ENCODE data around the genes DZIP3, TRAT1, GUCA1C and TMPRSS7.

DNA sequence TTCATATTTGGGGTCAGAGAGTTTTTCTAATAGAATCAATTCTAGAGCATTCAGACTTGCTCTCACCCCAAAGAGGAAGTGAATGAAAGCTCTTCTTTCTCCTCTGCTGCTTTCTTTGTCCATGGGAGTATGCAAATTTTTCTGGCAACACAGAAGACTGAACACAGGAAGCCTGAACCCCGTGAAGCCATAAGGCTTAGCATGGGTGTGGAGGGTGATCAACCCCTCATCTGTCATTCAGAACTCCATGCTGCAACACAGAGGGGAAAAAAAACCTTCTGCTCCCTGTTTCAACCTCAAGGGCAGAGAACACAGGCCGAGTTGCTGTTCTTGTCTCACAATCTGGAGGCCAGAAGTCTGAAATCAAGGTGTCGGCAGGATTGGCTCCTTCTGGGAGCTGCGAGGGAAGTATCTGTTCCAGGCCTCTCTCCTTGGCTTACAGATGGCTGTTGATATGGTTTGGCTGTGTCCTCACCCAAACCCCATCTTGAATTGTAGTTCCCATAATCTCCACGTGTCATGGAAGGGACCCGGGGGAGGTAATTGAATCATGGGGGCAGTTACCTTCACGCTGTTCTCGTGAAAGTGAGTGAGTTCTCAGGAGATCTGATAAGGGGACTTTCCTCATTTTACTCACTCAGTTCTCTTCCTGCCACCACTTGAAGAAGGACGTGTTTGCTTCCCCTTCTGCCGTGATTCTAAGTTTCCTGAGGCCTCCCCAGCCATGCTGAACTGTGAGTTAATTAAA, 33.8 kb upstream of the CD47 start:
- PRO-cap = bidirectional peak, plus-strand start at position 190 of the sequence, minus-strand start at position 80 of the sequence; bidirectional peak, plus-strand start at position 640 of the sequence, minus-strand start at position 496 of the sequence
- RAMPAGE, long total RNA = no peak

DNA sequence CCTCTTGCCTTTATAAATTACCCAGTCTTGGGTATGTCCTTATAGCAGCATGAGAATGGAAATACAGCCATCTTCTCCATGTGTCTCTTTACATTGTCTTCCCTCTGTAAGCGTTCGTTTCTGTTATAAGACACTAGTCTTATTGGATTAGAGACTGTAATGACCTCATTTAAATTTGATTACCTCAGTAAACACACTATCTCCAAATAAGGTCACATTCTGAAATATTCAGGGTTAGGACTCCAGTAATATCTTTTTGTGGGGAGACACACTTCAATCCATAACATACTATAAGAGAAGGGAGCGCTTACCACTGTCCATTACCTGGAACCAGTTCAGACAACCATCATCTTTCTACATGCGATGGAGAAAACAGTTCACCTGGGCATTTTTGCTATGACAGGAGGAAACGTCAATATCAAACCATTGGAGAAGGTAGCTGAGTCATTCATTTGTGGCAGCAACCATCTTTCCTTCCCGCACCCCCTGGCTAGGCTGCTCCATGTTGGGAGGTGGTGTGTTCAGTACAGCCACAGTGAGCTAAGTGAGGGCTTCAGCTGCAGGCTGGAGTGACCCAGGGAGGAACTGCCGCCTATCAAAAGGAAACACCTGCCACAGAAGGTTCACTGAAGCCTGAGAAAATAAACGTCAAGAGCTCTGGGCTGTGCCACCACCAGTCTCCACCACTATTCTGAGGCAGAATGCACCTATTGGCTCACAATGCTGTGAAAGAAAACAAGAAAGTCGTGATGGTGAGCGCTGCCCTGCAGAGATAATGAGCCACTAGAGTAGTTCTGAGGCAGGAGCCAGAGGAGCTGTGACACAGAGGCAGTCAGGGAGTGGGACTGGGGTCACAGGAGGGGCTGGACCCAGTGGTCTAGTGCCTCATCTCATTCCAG, 34.6 kb upstream of the CD47 start:
- PRO-cap = bidirectional peak, plus-strand start at position 769 of the sequence, minus-strand start at position 546 of the sequence
- RAMPAGE, long total RNA = no peak

GRCh38 chr3:108149958-108150631, 59.3 kb upstream of the CD47 start:
- PRO-cap = no peak
- RAMPAGE, long total RNA = no peak

- PRO-cap = no peak
- RAMPAGE, long total RNA = no peak
Observed at GRCh38 chr3:108222755-108223135, 521 bp upstream of the IFT57 start.

DNA sequence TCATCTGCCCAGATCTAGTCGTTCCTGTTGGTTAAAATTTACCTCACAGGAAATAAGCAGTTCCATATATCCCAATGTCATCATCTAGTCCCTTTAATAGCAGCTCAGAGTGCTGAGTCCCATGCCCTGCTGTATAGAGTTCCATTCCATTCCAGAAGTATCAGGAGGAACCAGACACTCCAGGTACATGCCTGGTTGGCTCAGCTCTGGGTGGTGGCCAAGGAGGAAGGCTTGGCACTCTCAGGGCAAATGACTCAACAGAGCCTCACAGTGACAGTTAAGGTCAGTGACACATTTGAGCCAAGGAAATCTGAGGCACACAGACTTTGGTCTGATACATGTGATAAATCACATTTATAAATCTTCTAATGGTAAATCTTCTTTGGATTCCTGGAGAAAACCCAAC, 9.1 kb downstream of the HHLA2 start:
- PRO-cap = no peak
- RAMPAGE, long total RNA = no peak

GRCh38 chr3:108589254-108590364, at the start of gene DZIP3:
Gene DZIP3 (plus strand): TSS chr3:108589722.
- PRO-cap = bidirectional peak, plus-strand start at chr3:108589722, minus-strand start at chr3:108589431; bidirectional peak, plus-strand start at chr3:108590021, minus-strand start at chr3:108589880; unidirectional peak, minus-strand start at chr3:108590102
- RAMPAGE, long total RNA = no peak

GRCh38 chr3:108806299-108806968, 16.2 kb upstream of the TRAT1 start:
- PRO-cap = no peak
- RAMPAGE, long total RNA = no peak

- PRO-cap = no peak
- RAMPAGE, long total RNA = no peak
Observed at GRCh38 chr3:108822532-108822991, at the start of gene TRAT1. Gene TRAT1 (plus strand): TSS chr3:108822786.

DNA sequence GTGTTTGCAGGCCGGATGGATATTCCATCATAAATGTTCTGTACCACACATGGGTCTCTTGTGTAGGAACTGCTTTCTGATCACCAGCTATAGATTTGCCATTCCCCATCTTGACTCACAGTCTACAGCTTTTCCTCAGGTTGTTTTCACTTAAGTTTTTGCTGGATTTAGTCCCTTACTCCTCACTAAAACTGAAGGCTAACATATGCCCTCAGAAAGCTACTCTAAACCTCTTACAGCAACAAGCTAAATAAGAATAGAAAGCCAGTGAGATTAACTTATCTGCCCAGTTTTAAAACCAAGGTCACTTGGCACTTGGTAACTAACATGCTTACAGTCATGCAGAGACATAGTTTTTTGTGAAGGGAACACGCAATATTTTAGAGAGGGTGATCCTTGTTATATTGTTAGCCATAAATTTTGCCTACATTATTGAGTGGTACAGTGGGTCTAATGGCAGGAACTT, at the start of gene GUCA1C:
GUCA1C (minus strand) TSS at position 226 of the 466 bp plus-strand sequence.
- PRO-cap = no peak
- RAMPAGE, long total RNA = no peak

GRCh38 chr3:111321894-111322253, 220.1 kb upstream of the CD96 start:
- PRO-cap = no peak
- RAMPAGE, long total RNA = no peak

- PRO-cap = no peak
- RAMPAGE, long total RNA = no peak
Observed at GRCh38 chr3:111392759-111393134, 149.2 kb upstream of the CD96 start.

DNA sequence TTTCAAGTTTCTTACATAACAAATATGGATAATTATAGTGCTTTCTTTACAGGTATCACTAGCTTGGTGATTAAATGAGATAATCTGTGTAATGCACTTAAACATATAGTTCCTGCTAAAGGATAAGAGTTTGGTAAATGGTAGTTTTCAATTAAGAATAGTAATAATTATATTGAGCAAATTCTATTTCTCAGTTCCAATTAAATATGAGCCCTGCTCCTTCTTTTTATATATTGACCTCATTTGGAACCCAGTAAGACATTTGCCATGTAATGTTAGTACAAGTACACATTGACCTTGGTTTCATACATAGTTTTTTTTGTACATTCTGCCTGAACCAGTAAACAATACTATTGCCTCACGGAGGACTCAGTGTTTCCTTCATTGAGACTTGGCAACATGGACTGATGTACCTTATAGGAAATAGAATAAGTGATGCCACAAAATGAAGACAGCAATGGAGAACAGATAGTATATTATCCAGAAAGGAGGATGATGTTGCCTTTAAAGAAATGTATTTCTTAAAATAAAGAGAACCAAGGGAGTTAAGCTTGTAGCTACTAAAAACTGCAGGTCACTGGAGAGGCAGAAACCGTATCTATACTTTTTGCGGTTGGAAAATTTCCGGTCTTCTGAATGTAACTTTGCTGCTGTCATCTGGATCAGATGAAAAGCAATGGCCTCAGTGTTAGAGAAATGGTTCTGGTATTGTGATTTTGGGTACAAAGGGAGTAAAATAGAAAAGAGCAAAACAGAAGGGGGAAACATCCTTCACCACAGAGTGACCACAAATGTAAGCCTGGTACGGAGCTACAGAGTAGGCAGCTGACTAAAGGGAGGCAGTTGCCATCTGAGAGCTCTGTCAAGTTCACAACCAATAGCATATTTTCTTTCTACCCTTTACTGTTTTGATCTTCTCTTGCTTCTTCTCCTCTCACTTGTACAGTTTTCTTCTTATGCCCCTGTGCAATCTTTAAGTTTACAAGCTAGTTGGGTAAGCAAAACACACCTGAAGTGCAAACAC, 5.4 kb downstream of the CD96 start:
- PRO-cap = no peak
- RAMPAGE, long total RNA = no peak

- PRO-cap = no peak
- RAMPAGE, long total RNA = no peak
Observed at GRCh38 chr3:111594027-111594798, 933 bp downstream of the ZBED2 start.

GRCh38 chr3:111676766-111677300, 2.4 kb downstream of the PLCXD2 start:
- PRO-cap = bidirectional peak, plus-strand start at chr3:111677009, minus-strand start at chr3:111676873
- RAMPAGE, long total RNA = no peak

DNA sequence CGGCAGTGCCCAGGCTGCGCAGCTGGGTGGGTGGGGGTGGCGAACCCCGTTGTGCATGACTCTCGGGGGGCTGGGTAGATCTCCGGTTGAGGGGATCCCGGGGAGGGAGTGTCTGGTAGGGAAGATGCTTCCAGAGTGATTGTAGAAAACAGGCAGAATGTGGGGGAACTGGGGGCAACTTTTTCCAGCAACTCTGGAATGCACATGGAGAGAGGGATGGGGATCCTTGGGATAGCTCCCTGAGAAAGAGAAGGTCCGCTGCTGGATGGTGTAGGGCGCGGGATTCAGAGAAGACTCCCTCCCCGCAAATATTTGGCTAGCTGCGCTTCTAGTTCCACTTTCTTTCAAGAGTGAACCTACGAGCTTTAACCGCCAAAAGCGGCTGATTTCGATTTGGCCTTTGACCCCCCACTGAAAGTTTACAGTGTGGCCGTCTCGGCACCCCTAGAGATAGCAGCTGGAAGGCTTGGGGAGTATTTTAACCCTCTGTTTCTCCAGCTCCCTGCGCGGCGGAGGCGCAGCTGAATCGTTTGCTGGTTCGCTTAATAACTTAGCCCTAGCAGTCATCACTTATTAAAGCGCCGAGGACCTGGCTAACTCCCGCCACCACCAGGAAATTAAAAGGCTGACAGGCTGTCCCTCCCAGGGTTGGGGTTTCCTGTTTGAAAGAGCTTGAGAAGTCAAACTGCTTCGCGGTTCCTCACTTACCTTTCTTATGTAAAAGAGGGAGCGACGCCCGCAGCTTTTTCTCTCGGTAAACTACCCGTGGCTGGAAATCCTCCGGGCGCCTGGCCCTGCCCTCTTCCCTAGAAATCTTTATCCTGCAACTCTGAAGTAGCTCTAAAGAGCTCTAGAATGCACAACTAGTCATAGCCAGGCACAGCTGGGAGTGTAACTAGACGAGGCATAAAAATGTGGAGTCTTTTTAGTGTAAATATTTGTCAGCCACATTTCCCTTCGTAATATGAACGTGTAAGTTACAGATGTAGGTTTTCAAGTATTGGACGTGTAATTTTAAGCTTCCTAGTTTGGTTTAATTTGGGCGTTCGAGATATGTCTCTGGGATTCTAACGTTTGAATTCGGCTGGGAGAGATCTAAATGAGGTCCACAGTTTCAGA, 1.2 kb downstream of the PHLDB2 start:
- PRO-cap = unidirectional peak, minus-strand start at position 547 of the sequence
- RAMPAGE, long total RNA = no peak

DNA sequence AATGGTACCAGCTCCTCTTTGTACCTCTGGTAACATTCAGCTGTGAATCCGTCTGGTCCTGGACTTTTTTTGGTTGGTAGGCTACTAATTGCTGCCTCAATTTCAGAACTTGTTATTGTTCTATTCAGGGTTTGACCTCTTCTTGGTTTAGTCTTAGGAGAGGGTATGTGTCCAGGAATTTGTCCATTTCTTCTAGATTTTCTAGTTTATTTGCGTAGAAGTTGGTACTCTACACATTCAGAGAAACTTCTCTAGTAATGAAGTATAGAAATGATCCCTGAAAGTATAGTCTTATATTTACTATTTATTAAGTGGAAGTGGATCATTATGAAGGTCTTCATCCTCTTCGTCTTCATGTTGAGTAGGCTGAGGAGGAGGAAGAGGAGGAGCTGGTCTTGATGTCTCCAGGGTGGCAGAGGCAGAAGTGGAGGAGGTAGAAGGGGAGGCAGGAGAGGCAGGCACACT, 20.1 kb downstream of the PHLDB2 start:
- PRO-cap = no peak
- RAMPAGE, long total RNA = no peak

GRCh38 chr3:111920092-111920608, 58.7 kb upstream of the ABHD10 start:
- PRO-cap = no peak
- RAMPAGE, long total RNA = no peak

- PRO-cap = no peak
- RAMPAGE, long total RNA = no peak
Observed at GRCh38 chr3:111979621-111980081, 825 bp downstream of the ABHD10 start.

DNA sequence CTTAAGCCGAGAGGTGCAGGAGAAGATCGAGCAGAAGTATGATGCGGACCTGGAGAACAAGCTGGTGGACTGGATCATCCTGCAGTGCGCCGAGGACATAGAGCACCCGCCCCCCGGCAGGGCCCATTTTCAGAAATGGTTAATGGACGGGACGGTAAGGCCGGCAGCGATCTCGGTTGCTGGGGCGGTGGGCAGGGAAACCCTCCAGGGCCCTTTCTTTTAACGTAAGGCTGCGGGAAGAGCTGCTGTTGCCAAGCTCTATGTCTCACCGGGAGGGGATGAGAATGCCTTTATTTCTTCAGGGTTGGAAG, 682 bp downstream of the TAGLN3 start:
- PRO-cap = no peak
- RAMPAGE, long total RNA = no peak

DNA sequence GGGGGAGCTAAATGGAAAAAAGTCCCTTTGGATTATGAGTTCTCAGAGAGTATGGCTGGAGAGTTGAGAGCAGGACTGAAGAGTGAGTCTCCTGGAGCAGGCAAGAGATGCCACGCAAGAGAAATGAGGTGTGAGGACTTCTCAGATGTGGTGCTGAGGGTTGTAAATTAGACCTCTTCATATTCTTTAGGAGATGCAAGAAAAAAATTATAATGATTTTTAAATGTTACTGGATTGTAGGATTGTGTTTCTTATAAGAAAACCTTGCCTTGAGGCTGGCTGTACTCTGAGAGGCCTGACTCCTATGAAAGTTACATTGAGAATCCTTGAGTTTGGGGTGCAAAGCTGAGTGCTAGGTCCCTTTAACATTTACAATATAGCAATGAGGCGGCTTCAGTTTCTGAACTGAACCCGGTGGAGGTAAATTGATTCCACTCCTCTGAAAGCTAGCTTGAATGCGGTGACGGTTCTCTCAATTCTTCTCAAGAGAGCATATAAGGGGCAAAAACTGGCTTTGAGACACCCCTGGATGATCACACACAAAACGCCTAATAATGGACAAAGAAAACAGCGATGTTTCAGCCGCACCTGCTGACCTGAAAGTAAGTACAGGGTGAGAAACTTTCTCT, at the start of gene TMPRSS7:
TMPRSS7 (plus strand) TSS at position 445 of the 629 bp plus-strand sequence.
- PRO-cap = no peak
- RAMPAGE, long total RNA = no peak

Data from OCI-LY7 (cell line).